Foreskin keratinocyte (primary cell): ENCODE measurements around the genes GPR171, AADACL2 and P2RY1.

- RAMPAGE, total RNA, result no peak
These were observed 24.0 kb upstream of the ERICH6 start for GRCh38 chr3:150727564-150728345.

GRCh38 chr3:150773514-150773752 is 10.5 kb upstream of the SIAH2 start:
- RAMPAGE, total RNA, result no peak

DNA sequence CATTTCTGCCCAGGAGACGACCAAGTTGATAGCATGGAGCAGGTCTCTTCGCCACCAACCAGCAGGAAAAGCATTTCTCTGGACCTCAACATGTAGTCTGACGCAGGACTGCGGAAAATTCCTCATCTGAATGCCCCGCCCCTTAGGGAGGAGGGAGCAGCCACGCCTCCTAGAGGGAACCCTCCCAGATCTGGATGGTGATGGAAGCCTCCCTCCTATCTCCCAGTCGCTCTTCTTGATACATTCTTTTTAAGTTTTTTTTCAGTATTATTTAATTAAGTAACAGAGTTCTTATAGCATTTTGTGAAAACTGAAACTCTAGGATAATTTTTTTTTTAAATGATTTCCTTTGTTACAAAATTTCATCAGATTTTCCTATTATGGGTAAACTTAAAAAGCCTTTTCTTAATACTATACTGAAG is 17.4 kb upstream of the MINDY4B start:
- RAMPAGE, total RNA, result no peak

- RAMPAGE, total RNA, result no peak
These were observed 1.4 kb downstream of the MED12L start for GRCh38 chr3:151086500-151087638.

- RAMPAGE, total RNA, result no peak
These were observed 32.0 kb downstream of the GPR171 start for GRCh38 chr3:151171028-151171437.

DNA sequence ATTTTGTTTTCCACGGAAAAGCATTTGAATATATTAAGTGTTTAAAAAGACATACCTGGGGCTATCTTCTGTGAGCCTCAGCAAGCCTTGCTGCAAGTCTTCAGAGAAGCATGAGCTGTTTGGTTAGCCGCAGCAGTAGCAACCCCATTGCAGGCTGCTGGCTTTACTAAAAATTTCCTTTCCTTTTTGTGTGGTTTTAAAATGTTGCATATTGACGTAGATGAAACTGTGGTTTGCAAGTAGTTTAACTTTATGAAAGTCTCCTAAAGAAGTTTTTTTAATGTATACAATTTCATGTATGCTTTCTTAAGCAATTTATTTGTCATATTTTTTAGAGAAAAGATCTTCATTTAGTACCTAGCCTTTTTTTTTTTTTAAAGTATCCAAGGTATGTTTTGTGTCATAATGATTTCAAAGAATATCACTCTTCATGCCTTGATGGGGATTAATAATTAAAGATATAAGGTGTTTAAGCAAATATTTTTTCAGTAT is at the start of gene GPR171:
GPR171 (minus strand) TSS at position 168 of the 492 bp plus-strand sequence.
- RAMPAGE, total RNA, result no peak

GRCh38 chr3:151300380-151300736 is 16.3 kb downstream of the GPR87 start:
- RAMPAGE, total RNA, result no peak

DNA sequence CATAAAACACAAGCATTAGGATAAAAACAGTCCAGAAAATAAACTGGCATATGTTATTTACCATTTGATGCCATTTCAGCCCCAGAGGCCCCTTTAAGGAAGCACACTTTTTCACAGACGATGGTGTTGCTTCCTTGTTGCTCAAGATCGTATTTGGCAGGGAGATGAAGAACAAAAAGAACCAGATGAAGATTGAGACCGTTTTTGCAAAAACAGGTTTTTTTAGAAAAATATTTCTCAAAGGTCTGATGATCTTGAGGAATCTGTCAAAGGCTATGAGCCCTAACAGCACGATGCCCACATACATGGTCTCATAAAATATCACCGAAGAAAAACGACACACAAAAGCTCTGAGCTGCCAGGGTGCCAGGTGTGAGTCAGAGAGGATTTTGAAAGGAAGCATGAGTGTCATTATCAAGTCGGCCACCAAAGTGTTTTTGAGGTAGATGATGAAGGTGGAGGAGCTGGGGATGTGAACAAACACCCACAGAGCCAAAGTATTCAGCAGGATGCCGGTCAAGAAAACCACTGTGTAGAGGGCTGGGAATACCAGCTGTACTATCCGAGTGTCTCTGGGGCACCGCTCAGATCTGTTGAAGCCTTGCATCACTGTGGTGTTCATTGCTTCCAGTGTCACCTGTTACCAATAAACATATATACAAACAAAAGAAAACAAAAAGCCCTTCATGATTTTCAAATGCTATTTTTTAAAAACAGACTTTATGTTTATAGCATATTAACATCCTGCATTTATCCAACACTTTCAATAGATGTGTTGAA is 788 bp downstream of the P2RY13 start:
- RAMPAGE, total RNA, result no peak

DNA sequence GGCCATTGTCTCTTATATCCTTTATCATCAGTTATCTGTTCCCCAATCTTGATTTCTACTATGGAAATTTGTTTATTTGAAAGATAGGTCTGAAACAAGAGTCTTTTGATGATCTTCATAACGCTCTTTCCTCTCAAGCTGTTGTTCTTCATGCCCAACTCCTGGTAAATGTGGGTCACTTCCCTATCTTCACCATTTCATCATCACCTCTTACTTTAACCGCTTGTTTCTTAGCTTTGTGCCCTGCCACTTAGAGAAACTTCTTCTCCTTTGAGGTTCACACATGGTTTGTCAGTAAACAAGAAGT is 16.8 kb upstream of the P2RY13 start:
- RAMPAGE, total RNA, result no peak

- RAMPAGE, total RNA, result no peak
These were observed at the start of gene AADACL2 for GRCh38 chr3:151733818-151734112. AADACL2 (plus strand) TSS chr3:151733927.

- RAMPAGE, total RNA, result no peak
These were observed 72.0 kb upstream of the MBNL1 start for GRCh38 chr3:152196783-152197139.

DNA sequence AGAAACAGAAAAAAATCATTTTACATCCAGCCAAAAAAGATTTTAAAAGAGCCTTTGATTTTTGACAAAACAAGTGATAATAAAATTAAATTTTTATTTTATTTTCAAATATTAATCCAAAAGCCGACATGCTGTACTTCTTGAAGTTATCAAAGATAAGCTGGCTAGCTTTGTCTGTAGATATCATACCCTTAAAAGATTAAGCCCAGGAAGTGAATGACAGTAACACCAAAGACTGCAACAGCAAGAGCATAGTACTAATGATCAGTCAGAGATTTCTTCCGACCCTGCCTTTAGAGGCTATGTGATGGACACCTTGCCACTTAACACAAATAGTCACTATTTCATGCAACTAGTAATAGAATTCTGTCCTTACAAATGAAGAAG is 9.3 kb upstream of the MBNL1 start:
- RAMPAGE, total RNA, result no peak

DNA sequence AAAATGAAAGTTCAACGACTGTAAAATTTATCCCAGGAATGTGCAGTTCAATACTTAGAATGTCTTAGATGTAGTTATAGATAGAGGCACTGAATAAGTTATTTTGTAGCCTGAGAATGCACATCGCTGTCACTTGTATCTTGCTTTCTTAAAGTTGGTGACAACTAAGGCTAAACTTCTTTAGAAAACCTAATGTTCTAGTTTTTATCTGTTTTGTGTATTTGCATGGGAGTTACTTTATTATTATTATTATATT is 1.8 kb downstream of the MBNL1 start:
- RAMPAGE, total RNA, result no peak

GRCh38 chr3:152305503-152306823 is 37.2 kb downstream of the MBNL1 start:
- RAMPAGE, total RNA, result no peak

- RAMPAGE, total RNA, result no peak
These were observed 40.4 kb downstream of the MBNL1 start for GRCh38 chr3:152308804-152309833.

- RAMPAGE, total RNA, result no peak
These were observed 54.0 kb downstream of the MBNL1 start for GRCh38 chr3:152322594-152323176.

DNA sequence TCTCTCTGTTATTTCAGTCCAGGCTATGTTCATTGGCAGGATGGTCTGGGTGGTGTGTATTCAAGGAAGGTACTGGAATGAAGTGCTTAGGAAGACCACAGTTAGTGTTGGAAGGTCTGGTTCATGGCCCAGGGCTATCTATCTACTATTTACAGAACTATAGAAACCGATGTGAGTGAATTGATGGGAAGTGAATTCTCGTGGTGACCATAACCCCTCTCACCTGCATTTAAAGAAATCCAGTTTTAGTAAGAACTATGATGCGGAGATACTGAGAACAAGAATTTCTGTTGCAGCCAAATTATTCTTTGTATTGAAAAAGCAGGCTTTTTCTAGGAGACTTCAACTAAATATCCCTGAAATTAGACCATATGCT is 143.9 kb downstream of the MBNL1 start:
- RAMPAGE, total RNA, result no peak

DNA sequence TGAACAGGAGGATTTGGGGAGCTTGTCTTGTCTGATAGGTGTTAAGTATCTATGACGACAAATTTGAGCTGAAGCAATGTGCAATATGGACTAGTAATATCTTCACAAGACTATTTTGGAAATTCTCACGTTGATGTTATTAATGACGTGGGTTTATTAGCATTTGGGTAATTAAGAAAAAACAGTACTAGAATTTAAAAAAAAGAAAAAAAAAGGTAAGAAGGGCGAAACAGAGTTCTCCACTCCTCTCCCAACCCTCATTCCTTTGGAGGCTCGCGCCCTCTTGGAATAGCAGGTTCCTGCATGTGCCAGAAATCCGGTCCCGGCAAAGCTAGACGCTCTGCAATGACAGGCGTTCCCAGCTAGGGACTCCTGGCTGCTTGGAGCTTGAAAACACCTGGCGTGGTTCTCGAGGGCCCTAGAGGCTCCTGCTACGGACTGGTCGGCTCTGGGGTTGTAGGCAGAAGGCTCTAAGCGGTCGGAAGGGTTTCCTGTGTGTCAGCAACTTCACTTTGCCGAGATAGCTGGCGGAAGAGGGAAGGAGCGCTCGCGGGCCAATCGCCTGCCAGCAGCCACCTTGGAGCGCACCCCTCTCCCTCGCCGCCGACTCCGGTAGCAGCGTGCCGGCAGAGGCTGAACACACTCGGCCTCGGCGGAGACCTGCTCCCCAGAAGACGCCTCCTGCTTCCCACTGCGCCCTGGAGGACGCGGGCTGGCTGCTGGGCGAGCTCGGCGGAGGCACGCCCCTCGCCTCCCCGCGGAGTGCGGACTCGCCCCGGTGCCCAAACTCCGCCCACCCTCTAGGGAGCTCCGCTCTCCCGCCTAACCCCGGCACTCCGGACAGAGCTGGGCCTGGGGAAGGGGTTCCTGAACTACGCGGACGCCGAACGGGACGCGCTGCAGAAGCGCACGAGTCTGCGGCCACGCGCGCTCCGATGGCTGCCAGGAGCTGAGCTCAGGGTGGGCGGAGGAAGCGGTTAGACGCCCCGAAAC is at the start of gene P2RY1:
P2RY1 (plus strand) TSS at position 834 of the 993 bp plus-strand sequence.
- RAMPAGE, total RNA, result no peak

- RAMPAGE, total RNA, result no peak
These were observed 35.2 kb downstream of the P2RY1 start for GRCh38 chr3:152870004-152870569.

DNA sequence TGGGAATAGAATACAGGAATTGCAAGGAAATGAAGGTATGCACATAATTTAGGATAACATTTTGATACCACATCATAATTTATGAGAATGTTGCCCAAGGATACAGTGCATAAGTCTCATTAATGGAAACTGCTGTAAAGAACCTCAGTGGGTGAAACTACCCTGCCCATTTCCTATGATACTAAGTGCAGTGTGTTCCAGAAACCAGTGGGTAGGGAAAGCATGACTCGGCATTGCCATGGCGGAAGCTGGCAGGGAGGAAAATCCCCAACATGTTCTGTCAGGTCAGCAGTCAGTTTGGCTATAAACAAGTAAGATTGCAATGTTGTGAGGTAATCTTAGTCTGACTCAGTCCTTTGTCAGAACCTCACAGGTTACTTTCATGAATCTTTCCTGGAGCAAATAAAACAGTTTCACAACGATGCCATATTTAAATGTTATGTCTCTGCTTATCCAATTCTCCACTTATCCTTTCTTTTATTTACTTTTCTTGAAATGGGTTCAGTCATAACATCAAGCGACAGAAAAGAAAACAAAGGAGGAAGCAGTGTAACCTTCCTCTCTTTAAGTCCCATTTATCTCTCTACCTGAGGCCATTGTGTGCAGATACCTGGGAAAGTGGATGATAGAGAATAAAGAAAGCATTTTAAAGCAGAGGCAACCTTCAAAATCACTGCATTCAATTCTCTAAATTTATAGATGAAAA is 23.3 kb upstream of the RAP2B start:
- RAMPAGE, total RNA, result no peak